ENCODE data around the genes CYP26B1, DGUOK and INO80B.

DNA sequence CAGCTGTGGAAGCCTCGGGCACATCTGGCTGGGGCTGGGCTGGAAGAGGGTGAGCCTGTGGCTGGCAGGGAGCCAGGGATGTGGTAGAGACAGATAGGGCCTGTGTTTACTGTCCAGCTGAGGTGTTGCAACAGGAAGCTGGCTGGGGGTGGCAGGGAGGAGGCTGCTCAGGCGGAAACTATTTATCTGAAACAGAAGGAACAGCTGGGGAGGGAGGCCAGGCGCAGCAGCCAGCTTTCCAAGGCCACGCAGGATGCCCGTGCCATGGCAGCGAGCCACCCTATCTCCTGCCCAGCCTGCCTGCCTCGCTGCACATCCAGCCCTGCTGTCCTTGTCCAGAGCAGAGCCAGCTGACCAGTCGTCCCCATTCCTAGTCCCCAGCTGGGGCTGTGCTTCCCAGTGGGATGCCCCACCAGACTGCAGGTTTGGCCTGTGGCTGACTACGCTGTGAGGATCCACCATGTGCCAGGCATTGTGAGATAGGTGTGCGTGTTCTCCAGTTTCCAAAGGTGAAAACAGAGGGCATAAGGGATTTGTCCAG, 264.6 kb downstream of the CYP26B1 start:
- PRO-cap, result no peak
- RRBS, result no CpG with 5 or more reads among the region's 10 CpGs

DNA sequence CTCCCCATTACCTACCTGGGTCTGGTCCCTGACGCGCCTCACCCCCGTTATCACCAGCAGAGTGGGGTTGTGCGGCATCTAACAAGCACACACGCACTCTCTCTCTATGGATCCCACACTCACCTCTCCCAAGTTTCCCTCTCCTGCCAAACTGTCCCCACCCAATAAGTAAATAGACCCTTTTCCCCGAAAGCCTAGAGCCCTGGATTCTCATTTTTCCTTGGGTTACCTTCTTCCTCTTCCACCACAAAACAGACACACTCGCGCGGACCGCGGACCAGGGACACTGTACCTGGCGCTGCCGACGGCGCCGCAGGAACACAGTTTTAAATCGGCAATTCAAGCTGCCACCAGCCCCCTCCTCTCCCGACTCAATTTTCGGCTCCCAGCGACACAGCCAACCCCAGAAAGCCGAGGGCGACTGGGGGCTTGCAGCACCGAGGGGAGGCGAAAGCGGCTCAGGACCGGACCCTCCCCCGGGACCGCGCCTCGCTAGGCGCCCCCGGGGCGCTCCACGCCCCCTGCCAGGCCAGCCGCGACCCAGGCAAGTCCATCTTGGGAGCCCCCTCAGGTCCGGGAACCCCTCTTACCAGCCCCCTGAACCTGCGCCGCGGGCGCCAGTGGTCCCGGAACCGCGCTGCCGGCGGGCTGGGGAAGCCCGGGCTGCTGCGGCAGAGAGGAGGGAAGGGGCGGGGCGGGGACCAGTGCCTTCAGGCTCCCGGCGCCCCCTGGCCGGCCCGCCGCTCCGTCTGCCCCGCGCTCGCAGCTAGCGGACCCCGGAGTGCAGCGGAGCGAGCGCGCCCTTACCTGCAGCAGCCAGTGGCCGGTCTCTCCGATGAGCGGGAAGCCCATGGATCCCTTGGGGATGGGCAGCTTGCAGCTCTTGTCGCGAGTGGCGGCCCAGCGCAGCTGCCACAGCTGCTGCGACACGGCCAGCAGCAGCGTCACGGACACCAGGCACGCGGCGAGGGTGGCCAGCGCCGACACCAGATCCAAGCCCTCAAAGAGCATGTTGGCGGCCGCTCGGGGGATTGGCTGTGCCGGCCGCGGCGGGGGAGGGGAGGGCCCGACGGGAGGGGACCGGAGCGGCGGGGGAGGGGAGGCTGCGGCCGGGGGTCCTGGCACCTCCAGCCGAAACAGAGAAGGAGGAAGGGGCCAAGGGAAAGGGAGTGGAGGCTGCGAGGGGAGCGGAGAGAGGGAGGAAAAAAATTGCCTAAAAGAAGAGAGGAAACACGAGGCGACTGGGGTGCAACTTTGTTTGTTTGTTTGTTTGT, at the start of gene CYP26B1:
TSS of gene CYP26B1 (minus strand) at position 1,039 of the 1,274 bp plus-strand sequence.
- PRO-cap, result no peak
- RRBS, result 7% methylated on average over 36 of the region's 100 CpGs

DNA sequence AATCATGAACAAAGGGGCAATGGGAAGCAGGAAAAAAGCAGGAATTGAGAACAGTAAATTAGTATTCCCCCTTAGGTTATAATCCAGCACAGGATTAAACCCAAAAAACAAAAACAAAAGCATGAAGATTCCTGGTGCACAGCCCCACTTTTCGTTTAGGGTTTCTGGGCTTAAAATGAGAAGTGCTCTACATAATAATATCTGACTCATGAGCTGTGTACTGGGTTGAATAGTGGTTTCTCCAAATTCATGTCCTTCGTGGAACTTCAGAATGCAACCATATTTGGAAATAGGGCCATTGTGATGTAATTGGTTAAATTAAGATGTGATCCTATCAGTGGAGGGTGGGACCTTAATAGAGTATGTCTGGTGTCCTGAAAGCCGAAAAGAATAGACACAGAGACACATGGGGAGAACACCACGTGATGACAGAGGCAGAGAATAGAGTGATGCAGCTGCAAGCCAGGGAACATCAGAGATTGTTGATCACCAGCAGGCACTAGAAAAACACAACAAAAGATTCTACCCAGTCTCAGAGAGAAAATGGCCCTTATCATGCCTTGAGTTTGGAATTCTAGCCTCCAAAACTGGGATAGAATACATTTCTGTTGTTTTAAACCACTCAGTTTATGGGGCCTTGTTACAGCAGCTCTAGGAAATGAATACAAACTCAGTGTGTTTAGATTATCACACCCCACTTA, 310.2 kb downstream of the EXOC6B start:
- PRO-cap, result no peak
- RRBS, result no CpG with 5 or more reads among the region's 4 CpGs

- PRO-cap, result no peak
- RRBS, result no CpG with 5 or more reads among the region's 2 CpGs
Observed at GRCh38 chr2:72932309-72932621, 14.9 kb downstream of the EMX1 start.

DNA sequence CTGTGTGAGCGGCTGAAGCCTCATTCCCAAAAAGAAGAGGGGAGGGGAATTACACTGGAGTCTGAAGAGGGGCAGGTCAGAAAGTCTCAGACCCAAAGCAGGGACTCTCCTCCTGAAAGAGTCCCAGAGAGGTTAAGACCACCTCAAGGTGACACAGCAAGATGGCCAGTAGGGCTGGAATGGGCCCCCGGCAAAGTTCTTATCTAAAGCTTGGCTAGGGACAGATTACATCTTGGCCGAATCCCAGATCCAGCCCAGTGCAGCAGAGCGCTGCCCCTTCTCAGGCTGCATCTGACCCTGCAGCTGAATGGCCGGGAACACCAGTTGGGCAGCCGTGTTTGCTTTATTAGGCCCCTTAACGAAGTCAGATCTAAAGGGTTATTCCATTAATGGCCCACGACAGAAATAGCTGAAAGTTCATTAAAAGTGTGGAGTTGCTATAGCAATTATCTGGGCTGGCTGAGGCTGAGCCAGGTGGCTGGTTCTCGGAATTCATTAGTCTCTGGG, 68.5 kb downstream of the EMX1 start:
- PRO-cap, result no peak
- RRBS, result 19% methylated on average over 2 of the region's 9 CpGs

DNA sequence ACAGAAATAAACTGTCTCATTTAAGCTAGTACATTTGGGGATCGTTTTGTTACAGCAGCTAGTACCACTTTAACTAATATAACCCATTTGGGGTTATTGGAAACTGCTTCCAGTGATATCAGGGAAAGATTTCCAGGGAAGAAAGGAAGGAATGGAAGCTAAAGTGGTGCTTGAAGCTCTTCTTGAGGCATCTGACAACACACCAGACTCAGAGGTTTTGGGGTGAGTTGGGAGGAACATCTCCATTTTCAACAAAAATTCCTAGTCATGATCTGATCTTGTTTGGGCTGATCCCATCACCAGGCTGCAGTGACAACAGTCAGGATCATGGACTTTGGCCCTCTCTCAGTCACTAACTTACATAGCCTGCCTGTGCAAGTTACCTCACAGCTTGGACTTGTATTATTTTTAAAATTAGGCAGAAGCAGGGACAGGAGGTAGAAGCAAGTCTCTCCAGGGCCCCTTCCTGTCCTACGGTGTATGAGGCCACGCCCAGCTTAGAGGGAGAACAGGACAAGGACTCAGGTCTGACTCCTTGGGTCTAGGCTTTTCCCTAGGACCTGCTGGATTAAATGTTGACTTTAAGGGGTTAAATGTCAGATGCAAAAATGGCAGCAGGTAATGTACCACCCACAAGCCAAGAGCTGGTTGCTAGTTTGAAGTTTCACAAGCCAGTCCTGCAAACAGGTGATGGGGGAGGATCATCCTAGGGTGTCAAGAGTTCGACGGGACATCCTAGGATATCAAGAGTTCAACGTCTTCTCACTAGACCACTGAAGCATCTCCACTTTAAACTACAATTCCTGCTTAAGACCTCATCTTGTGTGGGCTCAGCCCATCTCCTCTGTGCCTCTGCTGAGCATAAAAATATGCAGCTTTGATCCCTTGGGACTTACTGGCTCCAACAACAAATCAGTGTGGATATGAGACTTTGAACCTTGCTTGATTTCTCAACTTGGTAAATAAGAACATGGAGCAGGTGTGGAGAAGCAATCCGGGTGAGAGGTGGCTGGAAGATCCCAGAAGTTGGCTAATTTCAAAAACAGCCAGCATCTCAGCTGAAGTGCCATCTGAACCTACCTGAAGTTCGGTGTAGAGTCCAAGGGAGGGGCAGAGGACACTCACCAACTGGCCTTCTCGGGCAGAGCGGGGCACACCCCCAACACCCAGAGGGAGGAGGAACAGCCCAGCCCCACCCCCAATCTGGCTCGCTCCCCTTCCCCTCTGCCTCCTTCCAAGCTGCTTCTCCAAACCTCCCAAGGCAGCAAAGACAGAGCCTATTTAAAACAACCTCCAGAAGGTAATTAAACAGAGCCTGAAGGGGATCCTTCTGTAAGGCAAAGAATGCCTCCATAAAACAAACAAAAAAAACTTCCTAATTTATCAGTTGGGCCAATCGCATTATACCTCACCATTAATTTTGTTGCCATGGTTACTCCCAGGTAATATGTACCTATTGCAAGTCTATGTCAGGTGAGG, 39.5 kb downstream of the SFXN5 start:
- PRO-cap, result no peak
- RRBS, result no CpG with 5 or more reads among the region's 12 CpGs

GRCh38 chr2:73112058-73112772, 533 bp downstream of the RAB11FIP5 start:
- PRO-cap, result no peak
- RRBS, result 2% methylated on average over 11 of the region's 74 CpGs

DNA sequence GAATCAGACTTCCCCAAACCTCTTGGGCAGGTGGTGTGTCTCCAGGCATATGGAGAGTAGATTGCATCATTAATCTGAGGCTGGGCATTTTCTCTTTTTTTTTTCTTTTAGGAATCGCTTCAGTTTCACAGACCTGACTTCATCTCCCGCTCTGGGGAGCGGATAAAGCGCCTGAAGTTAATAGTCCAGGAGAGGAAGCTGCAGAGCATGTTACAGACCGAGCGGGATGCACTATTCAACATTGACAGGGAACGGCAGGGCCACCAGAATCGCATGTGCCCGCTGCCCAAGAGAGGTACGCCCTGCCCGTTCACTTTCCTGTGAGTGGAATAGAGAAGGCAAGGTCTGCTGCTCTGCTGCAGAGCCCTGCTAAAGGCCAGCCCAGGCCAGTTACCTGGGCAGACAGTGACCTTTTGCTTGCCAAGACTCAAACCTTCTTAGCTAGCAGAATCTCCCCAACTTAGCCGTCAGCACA, 40.1 kb downstream of the NAT8 start:
- PRO-cap, result no peak
- RRBS, result no CpG with 5 or more reads among the region's 12 CpGs

- PRO-cap, result no peak
- RRBS, result no CpG with 5 or more reads among the region's 12 CpGs
Observed at GRCh38 chr2:73896270-73897050, 3.7 kb downstream of the ACTG2 start.

DNA sequence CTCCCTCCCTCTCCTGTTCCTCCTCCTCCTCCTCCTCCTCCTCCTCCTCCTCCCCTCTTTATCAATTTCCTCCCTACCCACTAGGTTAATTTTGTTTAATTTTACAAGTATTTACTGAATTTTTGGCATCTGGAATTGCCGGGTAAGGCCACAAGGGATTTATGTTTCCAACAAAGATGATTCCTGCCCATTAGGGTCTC, 6.3 kb upstream of the DGUOK start:
- PRO-cap, result no peak
- RRBS, result no CpG with 5 or more reads among the region's 1 CpG

GRCh38 chr2:73926554-73927587, at the start of gene DGUOK:
DGUOK (plus strand) TSS chr2:73926880.
- PRO-cap, result bidirectional peak, plus-strand start at chr2:73926895, minus-strand start at chr2:73926698
- RRBS, result 1% methylated on average over 6 of the region's 56 CpGs

GRCh38 chr2:73983419-73983943, 1.2 kb upstream of the TET3 start:
- PRO-cap, result bidirectional peak, plus-strand start at chr2:73983965, minus-strand start at chr2:73983772
- RRBS, result 14% methylated on average over 5 of the region's 20 CpGs

DNA sequence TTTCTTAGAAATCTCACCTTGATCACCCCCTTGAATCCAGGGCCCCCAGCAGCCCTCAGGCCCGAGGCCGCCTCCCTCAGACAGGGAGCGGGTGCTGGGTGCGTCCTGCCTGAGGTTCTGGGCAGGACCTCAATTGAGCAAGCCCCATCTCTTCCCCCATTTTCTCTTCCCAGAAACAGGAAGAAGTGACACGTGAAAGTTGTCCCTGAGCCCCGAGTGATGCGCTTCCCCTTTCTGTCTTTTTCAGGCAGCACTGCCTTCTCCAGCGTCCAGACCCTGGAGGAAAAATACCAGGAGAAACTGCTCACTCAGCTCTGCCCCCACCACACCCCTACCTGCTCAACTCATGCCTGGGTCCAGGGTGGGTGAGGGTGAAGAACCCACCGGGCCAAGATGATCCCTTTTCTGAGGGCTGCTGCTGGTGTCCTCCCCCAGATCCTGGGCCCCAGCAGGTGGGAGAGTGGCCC, 1.1 kb downstream of the TET3 start:
- PRO-cap, result unidirectional peak, minus-strand start at position 82 of the sequence; unidirectional peak, minus-strand start at position 135 of the sequence
- RRBS, result no CpG with 5 or more reads among the region's 9 CpGs

- PRO-cap, result no peak
- RRBS, result no CpG with 5 or more reads among the region's 7 CpGs
Observed at GRCh38 chr2:73993101-73994181, 8.7 kb downstream of the TET3 start.

- PRO-cap, result no peak
- RRBS, result 95% methylated on average over 3 of the region's 24 CpGs
Observed at GRCh38 chr2:74047524-74048643, 63.2 kb downstream of the TET3 start.

- PRO-cap, result no peak
- RRBS, result no CpG with 5 or more reads among the region's 2 CpGs
Observed at GRCh38 chr2:74278068-74278614, 65.1 kb downstream of the SLC4A5 start.

DNA sequence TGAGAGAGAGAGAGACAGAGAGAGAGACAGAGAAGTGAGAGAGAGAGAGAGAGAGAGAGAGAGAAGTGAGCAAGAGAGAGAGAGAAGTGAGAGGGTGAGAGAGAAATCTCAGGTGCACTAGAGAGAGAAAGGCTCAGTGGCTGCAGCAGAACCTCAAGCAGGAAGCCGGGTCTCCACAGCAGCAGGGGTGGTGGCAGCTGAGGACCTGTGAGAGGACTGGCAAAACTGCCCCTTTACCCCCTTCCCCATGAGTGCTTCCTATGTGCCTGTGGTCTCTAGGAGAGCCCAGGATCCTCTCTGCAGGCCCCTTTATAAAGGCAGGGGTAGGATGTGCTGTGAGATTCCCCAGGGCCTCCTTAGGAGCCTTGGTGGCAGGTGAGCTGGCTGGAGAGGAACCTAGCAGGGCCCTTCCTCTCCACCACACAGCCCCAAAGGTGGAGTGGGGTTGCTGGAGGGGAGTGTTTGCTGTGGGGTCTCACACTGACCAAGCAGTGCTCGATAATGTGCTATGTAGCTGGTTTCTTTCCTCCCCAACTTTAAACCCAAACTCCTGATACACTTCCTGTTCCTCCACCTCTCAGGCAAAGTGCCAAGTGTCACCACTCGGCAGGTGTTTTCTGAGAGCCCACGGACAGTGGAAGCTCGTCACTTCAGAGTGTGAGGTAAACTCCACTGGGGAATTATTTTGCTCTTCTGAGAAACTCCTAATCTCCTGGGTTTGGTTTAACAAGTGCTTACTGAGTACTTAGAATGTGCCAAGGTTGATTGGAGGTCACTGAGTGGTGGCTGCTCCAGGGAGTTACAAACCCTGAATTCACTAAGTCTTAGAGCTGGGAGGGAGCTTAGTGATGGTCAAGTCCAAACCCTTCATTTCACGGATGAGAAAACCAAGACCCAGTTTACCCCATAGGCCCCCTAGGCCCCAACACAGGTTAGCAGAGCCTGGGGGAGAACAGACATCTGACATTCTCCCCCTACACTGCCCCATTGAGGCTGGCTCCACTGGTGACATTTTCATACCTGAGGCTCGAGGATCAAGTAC, 52.3 kb downstream of the SLC4A5 start:
- PRO-cap, result no peak
- RRBS, result no CpG with 5 or more reads among the region's 7 CpGs

GRCh38 chr2:74391061-74392392, 11.4 kb upstream of the DCTN1 start:
- PRO-cap, result bidirectional peak, plus-strand start at chr2:74392143, minus-strand start at chr2:74391824
- RRBS, result 1% methylated on average over 18 of the region's 72 CpGs

- PRO-cap, result bidirectional peak, plus-strand start at chr2:74422217, minus-strand start at chr2:74422155
- RRBS, result no CpG with 5 or more reads among the region's 31 CpGs
Observed at GRCh38 chr2:74421929-74422523, 496 bp downstream of the WDR54 start.

DNA sequence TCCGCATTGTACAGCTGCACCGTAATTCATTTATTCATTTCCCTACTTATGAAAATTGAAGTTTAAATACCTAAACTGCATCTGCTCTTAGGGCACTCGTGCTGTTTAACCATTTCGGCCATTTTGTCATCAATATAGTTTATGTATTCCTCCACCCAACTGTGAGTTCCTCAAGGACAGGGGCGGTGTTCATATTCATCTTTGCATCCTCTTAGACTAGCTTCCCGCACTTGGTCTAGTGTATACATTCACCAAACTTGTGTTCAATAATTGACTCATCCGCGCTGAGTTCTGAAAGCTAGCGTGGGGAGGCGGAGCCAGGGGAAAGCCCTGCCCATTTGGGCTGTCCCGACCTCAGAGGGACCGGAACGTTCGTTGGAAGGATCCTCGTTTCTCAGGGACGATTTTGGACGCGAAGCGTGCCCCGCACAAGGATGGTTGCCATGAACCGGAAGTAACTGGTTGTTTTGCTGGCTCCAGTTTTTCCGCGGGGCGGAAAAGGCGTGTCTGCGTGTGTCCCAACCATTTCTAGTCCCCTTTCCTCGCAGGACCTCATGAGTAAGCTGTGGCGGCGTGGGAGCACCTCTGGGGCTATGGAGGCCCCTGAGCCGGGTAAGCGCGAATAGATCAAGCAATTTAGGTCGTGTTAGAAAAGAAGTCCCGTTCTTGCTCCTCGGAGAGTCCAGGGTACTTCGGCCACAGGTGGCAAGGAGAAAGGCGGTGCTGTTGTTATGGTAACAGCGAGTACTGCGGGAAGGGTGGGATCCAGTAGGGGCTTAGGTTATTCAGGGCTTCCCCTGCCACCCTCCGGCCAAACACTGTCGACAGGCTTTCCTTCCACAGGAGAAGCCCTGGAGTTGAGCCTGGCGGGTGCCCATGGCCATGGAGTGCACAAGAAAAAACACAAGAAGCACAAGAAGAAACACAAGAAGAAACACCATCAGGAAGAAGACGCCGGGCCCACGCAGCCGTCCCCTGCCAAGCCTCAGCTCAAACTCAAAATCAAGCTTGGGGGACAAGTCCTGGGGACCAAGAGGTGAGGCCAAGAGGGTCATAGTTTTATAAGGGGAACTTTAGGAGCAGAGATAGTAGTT, at the start of gene INO80B:
TSS of gene INO80B (plus strand) at position 525 of the 1,094 bp plus-strand sequence.
- PRO-cap, result unidirectional peak, plus-strand start at position 564 of the sequence
- RRBS, result 2% methylated on average over 8 of the region's 46 CpGs

Data from kidney (tissue), 2 donors.